Hematopoietic multipotent progenitor cell (in vitro differentiated cells): Measurements from ENCODE around the gene SVIL.

DNA sequence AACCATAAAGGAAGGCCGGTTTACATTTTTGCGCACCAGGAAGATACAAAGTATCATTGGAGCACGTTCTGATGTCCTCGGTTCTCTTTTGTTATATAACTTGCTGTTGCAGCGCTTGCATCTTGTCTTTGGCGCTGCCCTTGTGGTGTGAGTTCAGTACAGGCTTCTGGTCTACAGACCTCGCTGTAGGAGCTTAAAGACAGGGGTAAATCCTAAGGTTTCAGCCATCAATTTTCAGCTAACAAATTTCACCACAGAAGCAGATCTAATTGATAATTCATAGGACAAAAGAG is 1.5 kb upstream of the MKX start:
- CAGE, long polyA plus RNA = no peak

DNA sequence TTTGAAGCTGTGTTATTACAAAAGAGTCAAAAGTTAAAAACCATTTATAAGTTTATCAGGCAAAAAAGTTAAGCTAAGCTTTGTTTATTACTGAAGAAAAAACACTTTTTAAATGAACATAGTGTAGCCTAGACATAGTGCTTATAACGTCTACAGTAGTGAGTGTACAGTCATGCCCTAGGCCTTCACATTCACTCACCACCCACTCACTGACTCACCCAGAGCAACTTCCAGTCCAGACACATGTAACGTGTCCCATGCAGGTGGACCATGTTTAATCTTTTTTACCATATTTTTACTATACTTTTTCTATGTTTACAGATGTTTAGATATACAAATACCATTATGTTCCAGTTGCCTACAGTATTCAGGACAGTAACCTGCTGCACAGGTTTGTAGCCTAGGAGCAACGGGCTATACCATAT is 11.1 kb downstream of the MPP7 start:
- CAGE, long polyA plus RNA = no peak

- CAGE, long polyA plus RNA = no peak
Measured at GRCh38 chr10:28375672-28376084, 72.8 kb upstream of the MPP7 start.

- CAGE, long polyA plus RNA = no peak
Measured at GRCh38 chr10:28402877-28403237, 100.0 kb upstream of the MPP7 start.

DNA sequence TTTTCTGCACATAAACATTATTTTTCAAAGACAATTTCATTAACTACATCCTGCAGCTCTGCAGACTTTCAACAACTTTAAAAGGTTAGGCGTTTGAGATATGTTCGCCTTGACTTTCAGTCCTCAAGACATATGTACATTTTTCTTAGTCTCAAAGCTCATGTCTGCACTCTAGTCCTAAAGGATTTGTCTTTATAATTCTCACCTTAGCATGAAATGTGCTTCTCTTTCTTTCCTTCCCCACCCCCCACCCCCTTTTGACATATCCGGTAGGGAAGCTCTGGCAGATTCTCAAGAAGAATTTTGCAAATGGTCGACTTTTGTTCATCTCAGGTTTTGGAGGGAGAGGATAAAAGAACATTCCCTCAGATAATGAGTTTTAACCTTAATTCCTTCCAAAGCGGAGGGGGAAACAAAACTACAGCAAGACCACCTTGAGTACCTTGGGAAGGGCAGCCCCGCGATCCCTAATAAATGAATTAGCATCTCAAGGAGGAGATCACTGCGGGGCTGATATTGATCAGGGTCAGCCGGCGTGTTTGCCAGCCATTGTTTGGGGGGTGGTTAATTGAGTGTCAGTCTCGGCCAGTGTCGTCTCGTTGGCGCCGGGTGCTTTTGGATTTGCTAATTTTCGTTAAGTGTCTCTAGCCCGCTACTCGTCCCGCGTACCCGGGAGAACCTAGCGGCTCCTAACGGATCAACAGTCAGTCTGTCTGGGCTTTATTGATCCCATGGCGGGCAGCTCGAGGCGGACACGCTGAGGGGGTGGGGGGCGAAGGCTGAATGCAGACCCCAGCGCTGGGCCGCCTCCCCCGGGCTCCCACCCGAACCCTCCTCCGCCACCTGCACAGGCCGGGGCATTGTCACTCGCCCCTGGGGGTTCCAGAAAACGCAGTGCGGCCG is 876 bp upstream of the BAMBI start:
- CAGE, long polyA plus RNA = no peak

GRCh38 chr10:28807468-28808090 is 130.3 kb downstream of the BAMBI start:
- CAGE, long polyA plus RNA = no peak

- CAGE, long polyA plus RNA = no peak
Measured at GRCh38 chr10:29326761-29327422, 38.0 kb downstream of the LYZL1 start.

DNA sequence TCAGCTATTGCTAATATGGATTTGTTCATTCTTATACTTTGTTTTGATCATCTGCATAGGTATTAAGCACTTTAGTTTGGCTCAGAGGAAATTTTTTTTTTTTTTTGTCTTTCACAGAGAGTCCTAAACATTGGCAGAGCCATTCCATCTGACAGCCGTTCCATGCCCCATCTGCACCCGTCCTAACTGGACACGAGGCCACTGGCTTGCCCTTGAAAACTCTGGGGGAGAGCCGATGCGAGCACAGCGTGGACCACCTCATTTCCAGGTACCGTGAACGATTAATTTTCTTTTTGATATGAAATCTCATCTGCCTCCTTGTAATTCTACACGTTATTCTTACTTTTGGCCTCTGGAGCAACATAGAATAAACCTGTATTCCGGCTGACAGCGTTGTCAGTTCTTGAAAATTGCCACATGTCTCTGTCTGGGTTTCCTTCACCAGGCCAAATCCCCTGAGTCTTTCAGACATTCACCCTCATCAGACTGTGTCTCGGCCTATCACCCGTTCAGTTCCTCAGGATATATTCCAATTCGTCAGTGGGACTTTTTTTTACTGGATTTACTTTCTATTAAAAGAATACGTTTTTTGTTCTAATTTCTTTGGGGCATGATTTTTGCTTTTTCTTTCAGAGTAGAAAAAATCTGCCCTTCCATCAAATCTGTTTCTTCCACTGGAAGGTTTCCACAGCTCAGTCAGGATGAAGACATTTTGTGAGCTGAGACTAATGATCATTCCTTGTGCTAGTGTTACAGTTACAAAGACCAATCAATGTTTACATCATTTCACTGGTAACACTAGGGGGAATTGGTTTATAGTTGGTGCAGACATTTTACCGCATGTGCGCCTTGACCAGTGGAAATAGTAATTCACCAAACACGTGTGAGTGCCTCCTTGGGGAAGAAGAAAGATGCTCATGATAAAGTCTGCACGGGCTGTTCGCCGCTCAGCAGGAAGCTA is 73.0 kb downstream of the SVIL start:
- CAGE, long polyA plus RNA = no peak

DNA sequence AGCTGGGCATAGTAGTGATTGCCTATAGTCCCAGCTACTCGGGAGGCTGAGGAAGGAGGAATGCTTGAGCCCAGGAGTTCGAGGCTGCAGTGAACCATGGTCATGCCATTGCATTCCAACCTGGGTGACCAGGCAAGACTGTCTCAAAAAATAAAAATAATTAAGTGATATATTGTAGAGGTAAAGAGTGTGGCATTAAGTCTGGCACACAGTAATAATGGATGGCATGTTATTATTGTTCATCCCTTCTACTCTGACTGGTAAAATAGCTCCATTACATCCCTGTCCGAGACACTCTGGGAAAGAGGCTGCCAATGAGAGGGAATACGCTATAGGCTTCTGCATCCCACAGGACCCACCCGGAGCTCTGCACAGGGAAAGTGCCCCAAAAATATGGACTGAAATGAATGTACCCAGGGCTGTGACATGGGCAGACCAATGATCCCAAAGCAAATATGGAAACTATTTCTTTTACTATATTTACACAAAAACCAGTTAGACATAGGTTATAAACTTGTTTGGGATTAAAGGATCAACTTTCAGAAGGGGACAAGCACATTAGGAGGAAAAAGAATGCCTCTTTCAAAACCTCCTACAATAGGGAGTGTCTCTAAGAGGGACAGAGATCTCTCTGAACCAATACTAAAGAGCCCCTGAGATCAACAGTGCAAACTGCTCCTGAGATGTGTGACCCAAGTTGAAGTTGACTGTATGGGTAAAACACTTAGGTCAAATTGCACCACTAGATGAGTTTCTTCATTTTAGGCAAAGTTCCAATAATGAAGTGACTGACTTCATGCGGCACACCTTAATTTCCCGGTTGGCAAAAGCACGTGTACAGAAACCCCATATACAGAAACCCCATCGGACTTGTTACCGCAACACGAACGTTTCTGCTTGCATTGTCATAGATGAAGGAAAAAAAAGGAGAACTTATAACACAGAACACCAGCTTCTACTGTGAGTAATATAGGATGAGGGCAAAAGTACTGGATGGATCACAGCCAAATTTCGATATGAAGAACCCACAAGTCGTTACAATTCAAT is 4.6 kb downstream of the SVIL start:
- CAGE, long polyA plus RNA = no peak

DNA sequence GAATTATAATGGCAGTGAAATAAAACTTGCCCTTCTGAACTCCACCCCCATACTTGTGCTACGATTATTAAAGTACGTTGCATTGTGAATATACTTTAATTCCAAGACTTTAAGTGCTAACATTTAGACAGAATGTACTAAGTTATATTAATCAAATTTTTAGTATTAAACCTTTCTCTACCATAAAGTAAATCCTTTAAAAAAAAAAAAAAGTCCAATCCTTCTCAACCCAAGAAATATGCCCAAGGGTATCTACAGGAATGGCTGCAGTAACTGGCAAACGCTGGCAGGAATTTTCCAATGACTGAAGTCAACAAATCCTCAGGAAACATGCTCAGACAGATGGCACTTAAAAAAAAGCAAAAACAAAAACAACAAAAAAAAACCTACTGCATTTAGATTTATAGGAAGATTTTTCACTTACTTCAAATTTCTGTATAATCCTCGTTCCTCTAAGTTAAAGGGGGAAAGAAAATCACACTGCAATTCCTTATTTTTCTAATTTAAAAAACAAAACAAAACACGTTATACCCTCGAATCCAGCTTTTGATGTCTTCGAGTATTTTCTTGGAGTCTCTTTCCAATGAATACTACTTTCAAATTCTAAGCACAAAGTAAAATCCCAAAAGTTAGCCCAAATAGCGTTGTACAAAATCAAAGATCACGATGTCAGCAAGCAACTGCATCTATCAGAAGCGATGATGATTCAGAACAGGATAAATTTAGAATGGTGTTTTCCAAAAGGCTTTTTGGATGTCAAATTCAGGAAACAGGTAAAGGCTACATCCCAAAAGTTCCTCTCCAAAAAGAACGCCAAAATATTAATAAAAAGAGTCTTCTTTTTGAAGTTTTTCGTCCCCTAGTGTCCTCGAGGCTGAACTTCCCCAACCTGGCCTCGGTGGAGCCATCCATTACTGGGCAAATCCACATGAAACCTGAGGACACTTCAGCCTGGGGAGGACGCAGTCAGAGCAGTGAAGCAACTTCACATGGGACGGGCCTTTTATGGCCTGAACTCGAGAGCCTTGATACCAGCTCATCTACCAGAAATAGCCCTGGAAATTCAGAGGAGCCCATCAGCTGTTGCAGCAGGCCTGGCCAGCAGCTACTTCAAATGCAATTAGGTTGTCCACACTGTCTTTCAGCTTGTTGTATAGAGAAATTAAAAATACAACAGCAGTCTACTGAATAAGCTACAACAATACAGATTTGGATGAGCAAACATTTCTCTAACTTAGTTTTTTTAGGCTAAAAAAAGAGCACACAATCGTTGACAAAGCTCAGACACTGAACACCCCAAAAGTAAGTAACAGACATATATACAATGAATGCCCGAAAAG is at the start of gene SVIL:
Gene SVIL, minus strand, starts transcription at position 976 of the 1,340 bp plus-strand sequence.
- CAGE, long polyA plus RNA = no peak

- CAGE, long polyA plus RNA = no peak
Measured at GRCh38 chr10:29636093-29636728, 1.4 kb upstream of the SVIL start.

DNA sequence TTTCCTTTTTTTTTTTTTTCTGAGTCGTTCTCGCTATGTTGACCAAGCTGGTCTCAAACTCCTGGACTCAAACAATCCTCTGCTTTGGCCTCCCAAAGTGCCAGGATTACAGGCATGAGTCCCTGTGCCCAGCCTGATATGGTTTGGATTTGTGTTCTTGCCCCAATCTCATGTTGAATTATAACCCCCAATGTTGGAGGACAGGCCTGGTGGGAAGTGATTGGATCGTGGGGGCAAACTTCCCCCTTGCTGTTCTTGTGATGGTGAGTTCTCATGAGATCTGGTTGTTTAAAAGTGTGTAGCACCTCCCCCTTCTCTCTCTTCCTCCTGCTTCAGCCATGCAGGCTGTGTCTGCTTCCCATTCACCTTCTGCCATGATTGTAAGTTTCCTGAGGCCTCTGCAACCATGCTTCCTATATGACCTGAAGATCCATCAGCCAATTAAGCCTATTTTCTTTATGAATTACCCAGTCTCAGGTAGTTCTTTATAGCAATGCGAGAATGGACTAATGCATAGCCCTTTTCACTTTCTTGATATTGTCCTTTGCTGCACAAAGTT is 18.3 kb upstream of the SVIL start:
- CAGE, long polyA plus RNA = no peak

DNA sequence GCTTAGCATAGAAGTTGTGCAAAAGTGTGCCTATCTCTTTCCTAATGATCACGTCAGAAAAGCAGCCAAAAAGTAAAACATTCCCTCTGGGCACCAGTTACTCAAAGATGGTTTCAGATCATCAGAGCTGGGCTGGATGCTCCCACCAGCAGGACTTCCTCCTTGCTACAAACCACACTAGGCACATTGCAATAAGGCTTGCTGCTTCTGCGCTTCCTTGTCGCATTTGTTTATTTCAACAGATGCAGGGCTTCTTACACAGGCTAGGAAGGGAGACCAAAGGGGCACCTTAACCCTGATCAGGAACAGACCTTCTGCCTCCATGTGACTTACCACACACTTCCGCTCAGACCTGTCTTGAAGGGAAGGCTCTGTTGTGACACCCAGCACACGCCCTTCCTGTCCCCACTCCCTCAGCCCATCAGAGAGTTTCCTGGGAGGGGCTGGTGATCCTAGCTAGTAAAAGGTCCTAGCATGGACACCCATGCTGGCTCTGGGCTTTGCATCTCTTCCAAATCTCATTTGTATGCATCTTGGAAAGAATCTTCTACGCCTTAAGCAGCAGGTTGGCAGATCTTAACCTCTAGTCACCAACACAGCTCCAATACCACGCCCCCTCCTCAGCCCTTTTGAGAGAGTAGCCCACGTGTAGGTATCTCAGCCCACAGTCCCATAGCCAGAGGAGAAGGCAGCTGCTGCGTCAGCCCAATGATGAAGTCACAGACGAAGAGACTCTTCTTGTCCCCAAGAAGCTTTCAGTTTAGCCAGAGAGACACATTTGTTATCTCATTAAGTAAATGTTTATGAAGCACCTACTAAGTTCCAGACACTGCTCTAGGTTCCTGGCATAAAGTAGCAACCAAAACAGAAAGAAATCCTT is 47.1 kb upstream of the SVIL start:
- CAGE, long polyA plus RNA = no peak

- CAGE, long polyA plus RNA = no peak
Measured at GRCh38 chr10:29730862-29731463, 96.2 kb upstream of the SVIL start.

- CAGE, long polyA plus RNA = no peak
Measured at GRCh38 chr10:29895454-29896050, 163.8 kb downstream of the JCAD start.

- CAGE, long polyA plus RNA = no peak
Measured at GRCh38 chr10:30002311-30002635, 57.1 kb downstream of the JCAD start.

GRCh38 chr10:30151977-30152591 is 92.7 kb upstream of the JCAD start:
- CAGE, long polyA plus RNA = no peak

DNA sequence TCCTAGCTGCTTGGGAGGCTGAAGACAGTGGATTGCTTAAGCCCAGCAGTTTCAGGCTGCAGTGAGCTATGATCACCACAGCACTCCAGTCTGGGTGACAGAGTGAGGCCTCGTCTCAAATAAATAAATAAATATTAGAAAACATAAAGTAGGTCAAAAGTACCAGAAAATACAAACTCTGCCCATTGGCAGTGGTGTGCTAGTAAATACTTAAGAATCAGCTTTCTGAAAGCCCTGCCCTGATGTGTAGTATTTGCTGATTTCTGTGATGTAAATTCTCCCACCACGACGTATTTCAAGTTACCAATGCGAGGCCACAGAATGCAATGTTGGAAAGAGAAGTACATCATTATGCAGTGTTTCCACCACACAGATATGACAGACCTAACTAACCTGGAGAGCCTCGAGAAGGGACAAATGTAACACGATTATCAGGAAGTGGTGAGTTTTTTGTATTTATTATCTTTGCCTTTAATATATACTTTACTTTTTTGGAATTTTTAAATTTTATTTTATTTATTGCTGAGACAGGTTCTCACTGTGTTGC is 11.7 kb upstream of the MAP3K8 start:
- CAGE, long polyA plus RNA = no peak

- CAGE, long polyA plus RNA = no peak
Measured at GRCh38 chr10:30537489-30537822, 92.1 kb downstream of the LYZL2 start.

GRCh38 chr10:30597046-30597553 is 32.5 kb downstream of the LYZL2 start:
- CAGE, long polyA plus RNA = no peak